HL-60 (cell line): ENCODE measurements around a stretch of chr16.

GRCh38 chr16:972284-973044 is 1.7 kb upstream of the LMF1 start:
- RRBS, result 80% methylated on average over 11 of the region's 34 CpGs

DNA sequence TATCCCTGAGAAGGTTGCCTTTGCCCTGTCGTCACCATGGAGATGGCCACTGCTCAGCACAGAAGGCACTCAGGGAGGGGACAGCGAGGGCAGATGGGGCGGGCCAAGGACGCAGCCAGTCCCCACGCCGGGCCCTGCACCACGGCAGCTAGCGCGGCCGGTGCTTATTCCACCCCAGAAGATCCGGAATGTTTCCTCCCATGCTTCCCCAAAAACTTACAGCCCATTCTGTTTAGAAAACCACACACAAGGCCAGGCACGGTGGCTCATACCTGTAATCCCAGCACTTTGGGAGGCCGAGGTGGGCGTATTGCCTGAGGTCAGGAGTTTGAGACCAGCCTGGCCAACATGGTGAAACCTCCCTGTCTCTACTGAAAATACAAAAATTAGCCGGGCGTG is 42.8 kb downstream of the SOX8 start:
- RRBS, result no CpG with 5 or more reads among the region's 16 CpGs

DNA sequence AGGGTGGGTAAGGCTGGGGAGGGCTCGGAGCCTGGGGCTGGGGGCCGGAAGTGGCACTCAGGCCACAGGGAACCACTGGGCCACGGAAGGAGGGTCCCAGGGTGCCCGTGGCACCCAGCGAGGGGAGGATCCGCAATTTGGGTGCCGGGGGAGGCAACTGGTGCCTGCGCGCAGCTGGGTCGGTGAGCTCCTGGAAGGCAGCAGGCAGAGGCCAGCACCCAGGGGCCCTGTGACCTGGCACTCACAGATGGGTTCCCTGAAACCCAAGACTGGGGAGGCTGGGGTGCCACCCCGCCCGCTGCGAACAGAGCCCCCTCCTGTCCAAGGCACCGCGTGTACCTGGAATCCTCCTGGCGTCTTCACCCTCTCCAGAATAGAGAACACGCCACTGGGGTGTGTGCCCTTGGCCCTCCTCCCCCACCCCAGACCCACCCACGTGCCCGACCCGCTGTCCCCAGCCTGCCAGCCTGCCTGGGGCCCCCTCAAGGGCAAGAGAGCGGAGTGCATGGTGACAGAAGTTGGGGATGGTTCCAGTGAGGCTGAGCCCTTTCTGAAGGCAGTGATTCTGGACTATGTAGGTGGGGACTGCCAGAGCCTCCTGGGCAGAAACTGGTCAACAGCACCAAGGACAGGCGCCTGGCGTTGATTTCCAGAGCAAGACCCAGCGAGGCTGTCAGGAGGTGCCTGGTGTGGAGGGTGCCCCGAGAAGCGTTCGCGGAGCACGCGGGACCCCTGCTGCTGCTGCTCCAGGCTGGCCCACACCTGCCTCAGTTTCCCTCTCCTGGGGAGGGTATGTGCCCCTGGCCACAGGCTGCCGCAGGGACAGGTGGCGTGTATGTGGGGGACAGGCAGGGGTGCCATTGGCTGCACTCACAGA is 918 bp downstream of the SSTR5 start:
- RRBS, result 57% methylated on average over 5 of the region's 32 CpGs

GRCh38 chr16:1083009-1083346 is 10.4 kb downstream of the SSTR5 start:
- RRBS, result 56% methylated on average over 16 of the region's 20 CpGs

GRCh38 chr16:1090162-1090802 is 5.8 kb downstream of the C1QTNF8 start:
- RRBS, result 36% methylated on average over 17 of the region's 28 CpGs

DNA sequence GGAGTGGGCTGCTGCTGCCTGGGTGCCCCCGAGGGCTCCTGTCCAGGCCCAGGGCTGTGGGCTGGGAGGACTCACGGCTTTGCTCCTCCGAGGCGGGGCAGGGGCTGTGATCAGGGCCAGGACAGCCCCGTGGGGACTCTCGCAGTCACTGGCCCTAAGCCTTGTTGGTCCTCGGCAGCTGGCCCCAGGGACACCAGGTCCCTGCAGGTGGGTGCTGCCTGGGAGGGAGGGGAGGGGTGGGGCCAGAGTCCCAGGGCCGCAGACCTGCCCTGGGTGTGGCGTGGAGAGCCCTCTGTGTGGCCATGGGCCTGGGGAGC is 19.8 kb downstream of the CACNA1H start:
- RRBS, result no CpG with 5 or more reads among the region's 9 CpGs

DNA sequence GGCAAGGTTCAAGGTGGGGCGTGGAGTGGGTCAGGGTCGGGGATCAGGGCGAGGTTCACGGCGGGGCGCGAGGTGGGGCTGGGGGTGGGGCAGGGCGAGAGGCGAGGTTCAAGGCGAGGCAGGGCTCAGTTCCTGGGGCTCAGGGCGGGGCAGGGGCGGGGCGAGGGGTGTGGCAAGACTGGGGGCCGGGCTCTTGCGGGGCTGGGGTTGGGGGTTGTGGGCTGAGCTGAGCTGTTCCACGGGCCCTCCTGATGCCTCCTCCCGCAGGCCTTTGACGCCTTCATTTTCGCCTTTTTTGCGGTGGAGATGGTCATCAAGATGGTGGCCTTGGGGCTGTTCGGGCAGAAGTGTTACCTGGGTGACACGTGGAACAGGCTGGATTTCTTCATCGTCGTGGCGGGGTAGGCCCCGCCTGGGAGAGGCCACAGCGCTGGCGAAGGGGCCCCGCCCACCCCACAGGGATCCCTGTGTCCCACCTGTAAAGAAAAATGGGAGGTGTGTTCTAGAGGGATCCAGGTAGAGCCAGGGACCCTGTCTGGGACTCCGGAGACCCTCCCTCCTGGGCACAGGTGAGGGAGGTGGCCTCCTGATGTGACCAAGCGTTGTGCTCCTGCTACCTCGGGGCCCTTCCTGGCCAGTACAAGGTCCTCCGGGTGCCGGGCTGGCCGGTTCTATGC is 29.8 kb downstream of the TPSG1 start:
- RRBS, result 85% methylated on average over 3 of the region's 35 CpGs

- RRBS, result 67% methylated on average over 8 of the region's 50 CpGs
Measured at GRCh38 chr16:1220801-1221645, 4.0 kb downstream of the TPSG1 start.

- RRBS, result 88% methylated on average over 6 of the region's 33 CpGs
Measured at GRCh38 chr16:1223282-1223948, 1.7 kb downstream of the TPSG1 start.

DNA sequence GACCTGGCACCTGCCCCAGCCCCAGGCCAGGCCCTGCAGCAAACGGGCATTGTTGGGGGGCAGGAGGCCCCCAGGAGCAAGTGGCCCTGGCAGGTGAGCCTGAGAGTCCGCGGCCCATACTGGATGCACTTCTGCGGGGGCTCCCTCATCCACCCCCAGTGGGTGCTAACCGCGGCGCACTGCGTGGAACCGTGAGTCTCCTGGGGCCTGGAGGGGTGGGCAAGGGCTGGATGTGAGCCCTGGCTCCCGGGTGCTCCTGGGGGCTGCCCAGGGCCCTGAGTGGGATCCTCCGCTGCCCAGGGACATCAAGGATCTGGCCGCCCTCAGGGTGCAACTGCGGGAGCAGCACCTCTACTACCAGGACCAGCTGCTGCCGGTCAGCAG is 620 bp downstream of the TPSD1 start:
- RRBS, result no CpG with 5 or more reads among the region's 14 CpGs

DNA sequence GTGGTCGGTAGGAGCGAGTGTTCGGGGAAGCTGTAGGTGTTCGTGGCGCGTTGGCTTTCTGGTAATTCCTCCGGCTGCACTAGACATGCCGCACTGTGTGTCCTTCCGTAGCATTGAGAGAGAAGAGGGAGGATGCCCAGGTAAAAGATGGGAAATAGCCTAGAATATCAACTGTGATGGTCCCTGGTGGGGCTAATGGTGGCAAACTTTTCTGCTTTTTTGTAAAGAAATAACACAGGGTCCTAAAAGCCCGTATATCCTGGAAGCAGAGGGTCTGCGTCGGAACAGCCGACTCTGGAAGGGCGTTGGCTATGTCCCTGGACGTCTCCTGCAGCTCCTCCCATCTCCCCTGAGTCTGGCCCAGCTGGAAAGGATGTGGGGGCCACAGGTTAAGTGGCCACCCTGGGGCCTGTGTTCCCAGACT is 10.1 kb downstream of the UBE2I start:
- RRBS, result no CpG with 5 or more reads among the region's 15 CpGs

DNA sequence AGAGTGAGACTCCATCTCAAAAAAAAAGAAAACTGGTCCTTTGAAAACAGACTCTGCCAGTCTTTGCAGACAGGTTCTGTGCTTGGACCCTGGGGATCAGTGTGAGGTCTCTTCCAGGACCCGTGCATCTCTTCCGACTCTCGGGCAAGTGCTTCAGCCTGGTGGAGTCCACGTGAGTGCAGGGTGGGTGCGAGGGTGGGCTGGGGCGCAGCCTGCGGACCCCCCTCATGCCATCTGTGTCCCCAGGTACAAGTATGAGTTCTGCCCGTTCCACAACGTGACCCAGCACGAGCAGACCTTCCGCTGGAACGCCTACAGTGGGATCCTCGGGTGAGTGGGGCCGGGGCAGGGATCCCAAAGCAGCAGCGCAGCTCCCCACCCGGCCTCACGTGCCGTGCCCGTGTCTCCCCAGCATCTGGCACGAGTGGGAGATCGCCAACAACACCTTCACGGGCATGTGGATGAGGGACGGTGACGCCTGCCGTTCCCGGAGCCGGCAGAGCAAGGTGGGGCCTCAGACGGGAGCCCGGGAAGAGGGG is 10.0 kb downstream of the GNPTG start:
- RRBS, result 95% methylated on average over 9 of the region's 29 CpGs

- RRBS, result 98% methylated on average over 2 of the region's 26 CpGs
Measured at GRCh38 chr16:1362165-1362924, 10.6 kb downstream of the GNPTG start.

- RRBS, result 98% methylated on average over 4 of the region's 34 CpGs
Measured at GRCh38 chr16:1365825-1366506, 14.2 kb downstream of the GNPTG start.

DNA sequence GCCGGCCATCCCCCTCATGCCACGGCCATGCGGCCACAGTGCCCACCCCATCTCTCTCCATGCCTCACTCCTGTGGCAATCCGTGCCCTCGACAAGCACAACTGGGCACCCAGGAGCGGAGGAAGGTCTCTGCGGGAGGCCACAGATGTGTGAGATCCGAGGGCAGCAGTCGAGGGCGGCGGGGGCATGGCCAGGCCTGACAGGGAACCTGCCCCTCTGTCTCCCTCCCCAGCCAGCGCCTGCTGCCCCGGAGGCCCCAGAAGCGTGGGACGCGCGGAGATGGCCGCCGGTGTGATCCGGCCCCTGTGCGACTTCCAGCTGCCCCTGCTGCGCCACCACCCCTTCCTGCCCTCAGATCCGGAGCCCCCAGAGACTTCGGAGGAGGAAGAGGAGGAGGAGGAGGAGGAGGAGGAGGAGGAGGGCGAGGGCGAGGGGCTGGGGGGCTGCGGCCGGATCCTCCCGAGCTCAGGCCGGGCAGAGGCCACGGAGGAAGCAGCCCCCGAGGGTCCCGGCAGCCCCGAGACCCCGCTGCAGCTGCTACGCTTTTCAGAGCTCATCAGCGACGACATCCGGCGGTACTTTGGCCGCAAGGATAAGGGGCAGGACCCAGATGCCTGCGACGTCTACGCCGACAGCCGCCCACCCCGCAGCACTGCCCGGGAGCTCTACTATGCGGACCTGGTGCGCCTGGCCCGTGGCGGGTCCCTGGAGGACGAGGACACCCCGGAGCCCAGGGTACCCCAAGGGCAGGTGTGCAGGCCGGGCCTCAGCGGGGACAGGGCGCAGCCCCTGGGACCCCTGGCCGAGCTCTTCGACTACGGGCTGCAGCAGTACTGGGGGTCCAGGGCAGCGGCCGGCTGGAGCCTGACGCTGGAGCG is 1.7 kb downstream of the PERCC1 start:
- RRBS, result 40% methylated on average over 43 of the region's 64 CpGs

DNA sequence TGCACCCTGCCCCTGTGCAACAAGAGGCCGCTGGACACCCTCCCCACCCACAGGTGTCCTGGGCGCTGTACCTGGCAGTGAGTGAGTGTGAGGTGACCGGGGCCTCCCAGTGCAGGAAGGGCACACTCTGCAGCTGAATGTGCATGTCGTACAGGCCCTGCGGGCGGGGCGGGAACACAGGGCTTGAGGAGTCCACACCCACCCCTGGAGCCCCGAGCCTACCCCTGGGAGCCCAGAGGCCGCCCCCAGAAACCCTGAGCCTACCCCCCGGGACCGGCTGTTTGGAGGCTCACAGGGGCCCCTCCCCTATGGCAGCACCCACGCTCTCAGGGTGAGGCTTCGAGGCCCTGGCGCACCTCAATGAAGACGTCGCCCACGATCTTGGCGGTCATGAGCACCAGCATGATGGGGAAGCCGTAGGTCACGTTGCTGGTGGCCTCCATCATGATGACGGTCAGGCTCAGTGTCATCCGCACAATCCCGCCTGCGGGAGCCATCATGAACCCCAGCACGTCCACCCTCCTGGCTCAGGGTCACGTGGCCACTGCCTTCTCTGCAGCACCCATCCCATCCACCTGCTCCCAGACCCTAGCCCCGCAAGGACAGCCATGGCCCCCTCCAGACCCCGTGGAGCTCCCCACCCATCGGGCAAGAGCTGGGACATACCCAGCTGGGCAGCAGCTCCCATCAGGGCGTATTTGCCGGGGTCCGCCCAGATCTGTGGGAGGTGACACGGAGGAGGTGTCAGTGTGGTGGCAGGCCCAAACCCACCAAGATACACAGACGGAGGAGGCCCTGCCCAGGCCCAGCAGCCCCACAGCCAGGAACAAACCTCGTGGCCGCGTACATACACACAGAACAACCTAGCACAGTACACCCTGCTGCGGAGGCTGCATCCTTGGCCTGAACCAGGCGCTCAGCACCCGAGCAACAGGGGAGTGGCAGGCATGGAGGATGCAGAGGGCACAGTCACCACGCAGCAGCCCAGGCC is 4.5 kb upstream of the CCDC154 start:
- RRBS, result no CpG with 5 or more reads among the region's 41 CpGs

GRCh38 chr16:1452267-1453130 is 8.1 kb upstream of the CCDC154 start:
- RRBS, result no CpG with 5 or more reads among the region's 44 CpGs

GRCh38 chr16:1536789-1537661 is 3.6 kb downstream of the TMEM204 start:
- RRBS, result 98% methylated on average over 6 of the region's 38 CpGs

DNA sequence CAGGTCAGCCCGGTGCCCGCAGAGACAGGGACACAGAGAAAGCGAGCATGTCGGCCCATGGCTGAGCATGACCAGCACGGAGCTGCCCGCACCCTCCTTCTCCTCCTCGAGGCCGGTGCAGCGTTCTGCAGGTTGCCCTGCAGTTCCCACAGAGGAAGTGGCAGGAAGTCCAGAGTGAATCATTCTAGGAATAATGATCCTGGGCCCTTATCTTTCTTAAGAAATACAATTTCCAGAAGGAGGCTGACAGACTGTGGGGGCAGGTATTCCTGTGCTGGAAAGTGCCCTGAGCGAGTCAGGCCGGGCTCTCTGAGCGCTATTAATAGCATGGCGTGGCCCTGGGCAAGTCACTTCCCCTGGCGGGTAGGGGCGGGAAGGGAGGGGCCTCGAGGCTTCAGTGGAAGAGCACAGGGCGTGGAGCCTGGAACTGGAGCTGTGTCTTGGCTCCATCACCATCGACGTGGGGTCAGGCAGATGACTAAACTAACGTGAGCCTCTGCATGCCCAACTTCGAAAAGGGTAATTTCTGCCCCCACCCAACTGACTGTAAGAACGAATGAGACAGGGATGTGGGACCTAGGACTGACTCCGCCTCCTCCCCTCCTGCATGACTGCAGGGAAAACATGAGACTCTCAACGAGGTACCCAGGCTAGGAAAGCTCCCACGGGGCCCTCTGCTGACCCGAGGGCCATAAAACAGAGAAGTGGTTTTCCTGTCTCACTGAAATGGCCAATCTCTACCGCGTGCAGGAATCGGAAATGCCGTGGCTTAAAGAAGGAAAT is 9.8 kb downstream of the TMEM204 start:
- RRBS, result 65% methylated on average over 6 of the region's 30 CpGs

DNA sequence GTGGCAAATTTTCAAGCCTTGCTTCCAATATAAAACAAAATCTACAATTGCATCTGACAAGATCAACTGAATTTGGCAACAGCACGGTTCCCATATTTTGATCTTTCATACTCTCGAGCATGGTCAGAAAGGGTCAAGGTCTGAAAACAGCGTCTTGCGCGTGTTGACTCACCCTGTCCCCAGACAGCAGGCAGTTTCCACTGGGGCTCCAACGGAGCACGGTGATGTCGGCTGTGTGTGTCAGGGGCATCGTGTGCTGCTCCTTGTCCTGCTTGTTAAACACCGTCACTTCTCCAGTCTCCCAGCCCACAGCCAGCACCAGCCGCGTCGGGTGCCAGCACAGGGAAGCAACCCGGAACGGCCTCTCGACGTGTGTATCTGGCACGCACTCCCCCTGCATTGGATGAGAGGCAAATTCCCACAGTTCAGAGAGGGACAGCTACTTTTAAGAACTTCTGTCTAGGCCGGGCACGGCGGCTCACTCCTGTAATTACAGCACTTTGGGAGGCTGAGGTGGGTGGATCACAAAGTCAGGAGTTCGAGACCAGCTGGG is 9.6 kb downstream of the IFT140 start:
- RRBS, result 93% methylated on average over 6 of the region's 22 CpGs